Bronchial lymph node (tissue), 1 donor: Measurements from ENCODE around the gene IRF2BP2.

- PRO-cap = no peak
Measured at GRCh38 chr1:234517344-234517720, 38.4 kb upstream of the TARBP1 start.

- PRO-cap = bidirectional peak, plus-strand start at chr1:234532833, minus-strand start at chr1:234532608
Measured at GRCh38 chr1:234532384-234533051, 53.5 kb upstream of the TARBP1 start.

DNA sequence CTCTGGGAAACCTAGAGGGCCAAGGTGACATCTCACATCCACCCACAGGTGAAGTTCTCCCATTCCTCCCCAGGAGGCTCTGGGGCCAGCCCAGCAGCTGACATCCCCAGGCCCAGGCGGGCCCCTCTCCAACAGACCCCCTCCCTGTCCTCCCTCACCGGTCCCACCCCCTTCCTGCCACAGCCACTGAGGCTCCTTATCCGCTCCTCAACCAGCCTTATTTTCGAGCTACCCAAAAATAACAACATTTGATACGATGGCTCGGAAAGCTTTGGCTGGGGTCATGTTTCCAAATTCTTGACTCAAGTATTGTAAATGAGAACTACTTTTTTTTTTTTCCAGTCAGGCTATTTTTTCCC is 27.4 kb downstream of the IRF2BP2 start:
- PRO-cap = no peak

DNA sequence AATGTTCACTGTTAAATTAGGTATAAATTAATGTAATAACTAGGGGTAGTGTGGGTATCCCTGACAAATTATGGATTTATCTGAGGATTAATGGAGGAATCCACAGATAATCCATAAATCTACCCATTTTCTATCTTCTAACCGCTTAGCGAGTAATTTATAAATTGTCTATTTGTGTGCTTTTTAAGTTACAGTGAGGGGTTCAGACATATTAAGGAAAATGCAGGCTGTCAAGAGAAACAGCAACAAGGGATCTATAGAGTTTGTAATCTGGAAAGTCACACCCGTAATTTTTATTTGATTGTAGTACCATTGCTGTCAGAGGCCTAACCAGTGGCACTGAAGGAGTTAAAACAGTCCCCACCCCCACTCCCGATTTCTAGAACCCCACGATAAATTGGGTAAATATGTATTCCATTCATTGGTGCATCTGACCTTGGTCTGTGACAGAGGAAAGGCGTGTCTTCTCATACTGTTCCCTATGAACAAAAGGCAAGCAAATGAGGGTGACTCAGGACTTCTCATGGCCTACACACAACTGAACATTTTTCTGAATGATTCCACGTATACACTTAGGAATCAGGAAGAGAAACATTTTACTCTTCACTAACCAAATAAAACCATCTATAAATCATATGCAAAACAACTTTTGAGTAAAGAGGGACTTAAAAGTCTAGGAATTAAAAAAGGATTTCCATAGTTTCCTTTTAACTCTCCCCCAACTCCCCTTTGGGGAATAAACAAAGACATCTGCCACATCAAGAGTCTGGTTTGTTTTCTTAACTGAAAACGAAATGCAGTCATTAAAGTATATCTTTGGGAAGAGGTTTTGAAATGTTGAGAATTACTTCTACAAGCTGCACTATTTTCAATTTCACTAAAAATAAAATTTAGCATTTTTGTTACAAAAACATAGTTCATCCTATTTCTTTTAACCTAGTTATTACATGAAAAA is 7.3 kb downstream of the IRF2BP2 start:
- PRO-cap = bidirectional peak, plus-strand start at position 514 of the sequence, minus-strand start at position 445 of the sequence; bidirectional peak, plus-strand start at position 545 of the sequence, minus-strand start at position 544 of the sequence

DNA sequence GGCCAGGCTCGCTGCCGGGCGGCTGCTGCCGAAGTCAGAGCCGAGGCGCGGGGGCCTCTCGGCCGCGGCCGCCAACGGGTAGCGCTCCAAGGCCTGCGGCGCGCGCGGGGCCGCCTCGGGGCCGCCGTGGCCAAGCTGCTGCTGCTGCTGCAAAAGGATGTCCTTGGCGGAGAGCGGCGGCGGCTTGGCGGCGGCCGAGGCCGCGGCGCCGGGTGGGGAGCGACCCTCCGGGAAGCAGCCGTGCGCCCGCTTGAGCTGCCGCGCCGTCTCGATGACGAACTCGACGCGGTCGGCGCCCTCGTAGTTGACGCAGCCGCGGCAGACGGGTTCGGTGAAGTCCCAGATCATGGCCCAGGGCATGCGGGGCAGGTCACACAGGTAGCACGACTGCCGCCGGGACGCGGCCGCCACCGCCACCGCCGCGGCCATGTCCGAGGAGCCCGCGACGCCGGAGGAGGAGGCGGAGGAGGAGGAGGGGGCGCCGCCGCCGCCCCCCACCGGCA is 861 bp downstream of the IRF2BP2 start:
- PRO-cap = bidirectional peak, plus-strand start at position 321 of the sequence, minus-strand start at position 273 of the sequence; bidirectional peak, plus-strand start outside the sequence, minus-strand start at position 429 of the sequence

GRCh38 chr1:234609569-234610243 is at the start of gene IRF2BP2:
TSS of gene IRF2BP2 (minus strand) at chr1:234610178.
- PRO-cap = bidirectional peak, plus-strand start at chr1:234609613, minus-strand start at chr1:234609494; bidirectional peak, plus-strand start at chr1:234609987, minus-strand start at chr1:234609906; bidirectional peak, plus-strand start at chr1:234610282, minus-strand start at chr1:234610176

DNA sequence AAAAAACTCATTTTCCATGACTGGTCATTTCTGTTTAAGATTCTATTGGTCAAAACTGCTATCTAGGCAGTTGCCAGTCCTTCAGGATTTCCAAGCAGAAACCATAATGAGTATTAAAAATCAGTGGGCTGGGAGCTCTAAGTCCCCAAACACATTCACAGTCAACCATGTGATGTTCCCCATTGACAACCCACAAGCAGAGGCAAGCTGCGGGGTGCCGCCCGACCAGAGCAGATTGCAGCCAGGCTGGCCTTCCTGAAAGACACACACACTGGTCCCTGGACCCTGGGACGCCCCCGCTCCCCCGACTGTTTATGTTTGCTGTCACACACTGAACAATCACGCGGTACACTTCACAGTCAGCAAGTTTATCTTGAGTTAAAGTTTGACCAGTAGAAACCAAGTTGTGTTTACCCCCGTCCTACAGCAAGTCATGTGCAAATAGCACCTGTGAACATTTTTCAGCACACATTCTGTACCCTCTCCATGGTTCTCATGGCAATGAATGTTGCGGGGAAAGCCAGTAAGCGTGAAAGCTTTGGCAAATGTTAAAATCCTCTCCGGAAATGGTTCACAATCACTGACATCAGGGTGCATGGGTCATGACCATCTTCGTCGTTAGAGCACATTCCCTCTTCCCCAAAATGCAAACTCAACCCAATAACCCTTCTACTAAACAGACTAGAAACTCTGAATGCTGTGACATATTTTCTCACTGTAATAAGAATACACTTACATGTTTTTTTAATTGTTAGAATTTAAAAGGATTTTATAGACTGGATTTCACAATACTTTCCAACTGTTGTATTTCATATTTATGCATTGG is 33.2 kb upstream of the IRF2BP2 start:
- PRO-cap = no peak

DNA sequence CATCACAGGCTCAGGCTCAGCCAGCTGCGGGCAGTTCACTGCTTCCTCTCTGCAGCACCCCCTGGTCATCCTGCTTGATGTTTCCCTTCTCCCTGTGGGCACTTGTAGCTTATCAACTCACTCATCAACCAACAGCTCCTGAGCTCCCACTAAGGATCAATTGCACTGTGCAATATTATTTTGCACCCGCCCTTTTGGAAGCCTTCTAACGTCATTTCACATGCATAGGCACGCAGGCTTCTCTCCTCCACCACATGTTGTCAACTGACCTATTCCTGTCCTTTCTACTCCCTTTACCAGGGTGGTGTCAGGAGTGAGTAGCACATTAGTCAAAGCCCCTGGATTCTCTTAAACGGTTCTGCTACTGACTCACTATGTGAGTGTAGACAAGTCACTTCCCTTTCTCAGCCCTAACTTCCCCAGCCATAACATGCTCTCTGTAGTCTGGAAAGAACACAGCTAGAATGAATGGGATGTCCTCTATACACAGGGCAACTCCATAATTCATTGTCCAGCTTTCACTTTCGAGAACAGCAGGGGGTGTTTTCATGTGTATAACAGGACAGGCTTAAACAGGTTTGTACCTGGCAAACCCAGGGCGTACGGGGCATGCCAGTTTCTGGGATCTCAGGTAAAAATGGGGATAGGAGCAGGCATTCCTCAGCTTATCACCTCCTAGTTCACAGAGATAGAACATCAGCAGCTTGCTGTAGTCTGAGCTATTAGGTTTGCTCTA is 47.2 kb upstream of the IRF2BP2 start:
- PRO-cap = no peak

DNA sequence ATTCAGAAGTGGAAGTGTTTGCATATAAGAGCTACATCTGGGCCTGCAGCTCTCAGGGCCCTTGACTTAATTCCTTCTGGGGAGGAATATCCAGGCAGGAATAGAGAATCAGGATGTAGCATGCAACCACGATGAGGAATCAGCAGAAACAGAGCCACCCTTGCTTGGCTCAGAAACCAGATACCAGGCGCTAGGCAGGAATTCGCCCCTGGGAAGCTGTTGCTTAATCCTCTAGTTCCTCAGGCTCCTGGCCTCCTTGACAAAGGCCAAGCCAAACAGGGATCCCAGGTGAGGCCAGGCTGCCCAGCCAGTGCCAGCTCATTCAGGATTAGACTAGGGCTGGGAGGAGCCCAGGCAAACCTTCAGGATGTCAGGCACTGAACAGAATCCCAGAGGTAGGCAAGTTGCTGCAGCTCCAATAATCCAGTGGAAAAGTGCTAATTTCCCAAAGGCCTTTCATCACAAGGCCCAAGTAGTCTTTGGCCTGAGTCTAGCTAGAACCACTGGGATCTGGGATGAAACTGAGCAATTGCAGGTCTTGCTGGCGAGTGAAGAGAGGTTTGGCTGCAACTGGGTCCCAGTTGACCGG is 48.2 kb upstream of the IRF2BP2 start:
- PRO-cap = no peak

DNA sequence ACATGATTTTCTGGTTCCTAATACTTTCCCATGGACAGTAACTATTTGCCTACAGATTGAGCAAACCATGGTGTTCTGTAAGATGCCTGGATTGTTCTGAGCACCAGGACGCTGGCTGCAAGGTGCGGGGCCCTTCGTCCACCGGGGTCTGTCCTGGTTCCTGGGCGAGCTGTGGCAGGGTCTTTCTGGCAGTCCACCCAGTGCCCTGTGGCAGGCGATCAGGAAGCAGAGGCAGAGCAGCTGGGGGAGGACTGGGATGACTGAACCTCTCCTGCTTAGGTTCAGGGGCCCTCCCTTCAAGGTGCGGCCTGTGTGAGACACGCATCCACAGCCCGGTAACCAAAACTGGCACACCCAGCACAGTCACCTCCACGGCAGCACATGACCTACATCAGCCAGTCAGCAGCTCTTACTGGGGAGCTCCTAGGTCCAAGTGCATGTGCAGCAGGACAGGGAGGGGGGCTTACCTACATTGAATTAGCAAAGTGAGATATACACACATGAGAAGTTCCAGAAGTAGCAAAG is 51.2 kb upstream of the IRF2BP2 start:
- PRO-cap = no peak

DNA sequence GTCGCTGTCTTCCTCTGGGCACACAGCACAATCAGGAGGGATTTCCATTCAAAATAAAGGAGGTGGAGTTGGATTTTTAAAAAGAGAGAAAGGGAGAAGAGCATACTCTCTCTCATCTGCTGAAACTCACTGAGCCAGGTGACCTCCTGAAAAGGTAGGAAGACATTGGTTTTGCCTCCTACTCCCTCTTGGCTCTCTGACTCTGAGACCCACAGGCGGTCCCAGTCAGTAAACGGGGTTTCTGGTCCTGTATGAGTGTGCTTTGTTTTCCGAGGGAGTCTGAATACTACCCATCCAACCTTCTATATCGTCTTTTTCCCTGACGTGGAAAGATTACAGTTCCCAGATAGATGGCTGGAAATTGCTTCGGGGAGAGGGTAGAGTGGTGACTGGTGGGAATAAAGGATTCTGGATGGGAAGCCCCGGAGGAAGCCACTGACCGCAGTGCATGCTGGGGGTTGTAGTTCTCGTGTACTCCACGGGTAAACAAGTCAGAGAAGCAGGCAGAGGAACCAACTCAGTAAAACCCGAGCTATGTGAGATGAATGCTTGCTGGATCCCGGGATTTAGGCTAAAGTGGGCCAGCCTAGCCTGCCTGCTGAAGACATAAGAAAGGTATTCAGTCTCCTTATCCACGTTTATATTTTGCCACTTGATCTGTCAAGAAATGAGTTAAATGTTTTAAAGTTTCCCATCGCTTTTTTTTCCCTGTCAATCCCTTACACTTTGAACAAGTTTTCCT is 66.1 kb upstream of the IRF2BP2 start:
- PRO-cap = bidirectional peak, plus-strand start at position 494 of the sequence, minus-strand start at position 402 of the sequence

GRCh38 chr1:234768635-234769054 is 158.7 kb upstream of the IRF2BP2 start:
- PRO-cap = no peak

DNA sequence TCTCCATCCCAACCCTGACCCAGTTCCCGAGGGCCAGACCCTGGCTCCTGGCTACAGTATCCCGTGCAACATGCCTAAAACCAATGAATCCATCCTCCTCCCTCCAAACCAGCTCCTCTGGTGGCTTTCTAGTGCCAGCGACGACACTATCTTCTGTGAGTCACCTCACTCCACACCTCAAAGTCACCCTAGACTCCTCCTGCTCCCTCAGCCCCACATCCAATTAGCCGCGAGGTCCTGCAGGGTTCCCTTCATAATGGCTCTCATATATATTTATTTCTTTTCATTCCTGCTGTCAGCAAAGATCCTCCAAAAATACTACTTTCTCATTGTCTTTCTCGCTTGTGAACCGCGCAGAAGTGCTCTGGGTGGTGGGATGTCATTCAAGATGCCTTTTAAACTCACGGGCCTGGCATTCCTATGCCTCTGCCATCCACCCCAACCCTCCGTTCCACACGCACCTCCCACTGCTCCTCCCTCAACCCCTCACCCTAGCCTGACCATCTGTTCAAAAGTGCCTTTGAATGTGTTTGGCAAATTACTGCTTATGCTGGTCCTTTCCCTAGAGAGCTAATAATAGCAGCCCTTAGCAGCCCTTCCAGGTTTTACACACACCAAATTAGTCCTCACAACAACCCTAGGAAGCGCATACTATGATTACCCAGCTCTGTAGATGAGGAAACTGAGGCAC is 259.0 kb downstream of the TOMM20 start:
- PRO-cap = no peak

GRCh38 chr1:234980413-234980699 is 148.3 kb downstream of the TOMM20 start:
- PRO-cap = no peak

DNA sequence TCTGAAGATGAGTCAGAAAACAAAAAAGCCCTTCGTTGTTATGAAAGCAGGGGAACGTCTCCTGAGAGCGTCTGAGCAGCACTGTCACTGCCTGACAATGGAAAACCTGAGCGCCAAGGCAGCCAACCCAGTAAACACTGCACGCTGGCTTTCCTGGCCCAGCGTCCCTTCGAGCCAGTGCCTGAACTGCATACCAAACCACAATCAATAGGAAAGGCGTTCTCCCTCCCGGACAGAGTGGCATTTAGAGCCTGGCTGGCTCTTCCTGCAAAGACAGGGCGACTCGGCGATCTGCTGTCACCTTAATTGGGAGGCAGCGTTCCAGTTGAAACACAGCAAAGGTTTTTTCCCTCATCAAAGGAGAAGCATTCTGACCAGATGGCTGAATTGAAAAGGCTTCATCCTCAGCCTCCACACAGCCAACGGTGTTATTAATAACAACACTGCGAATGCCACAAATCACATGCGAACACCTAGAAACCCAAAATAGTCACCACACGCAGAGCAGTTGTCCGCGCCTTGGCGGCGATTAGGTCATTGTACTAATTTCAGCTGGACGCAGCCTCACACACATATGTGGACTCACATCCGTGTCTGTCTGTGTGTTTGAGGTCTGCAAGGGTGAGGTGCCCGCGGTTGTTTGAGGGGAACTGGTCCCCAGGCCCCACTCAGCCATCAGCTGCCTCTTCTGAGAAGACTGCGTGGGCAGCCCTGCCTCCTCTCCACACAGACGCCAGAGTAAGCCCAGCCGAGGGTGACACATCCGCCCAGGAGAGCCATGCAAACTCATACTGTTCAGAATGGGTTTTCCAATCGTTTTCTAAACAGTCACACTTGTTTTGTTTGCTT is 53.7 kb downstream of the TOMM20 start:
- PRO-cap = bidirectional peak, plus-strand start outside the sequence, minus-strand start at position 735 of the sequence

GRCh38 chr1:235075905-235076083 is 52.8 kb downstream of the TOMM20 start:
- PRO-cap = no peak

DNA sequence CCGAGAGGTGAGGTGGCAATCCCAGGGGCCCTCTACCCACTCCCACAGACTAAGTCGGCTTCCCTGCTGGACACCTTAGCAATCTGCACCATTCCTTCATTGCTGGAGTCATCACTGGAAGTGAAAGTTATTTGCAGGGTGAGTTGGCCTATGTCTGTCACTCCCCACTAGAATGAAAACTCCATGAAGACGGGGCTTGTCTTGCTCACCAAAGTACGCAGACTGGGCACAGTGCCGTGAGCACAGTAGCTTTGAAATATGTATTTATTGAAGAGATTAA is 52.6 kb downstream of the TOMM20 start:
- PRO-cap = no peak

DNA sequence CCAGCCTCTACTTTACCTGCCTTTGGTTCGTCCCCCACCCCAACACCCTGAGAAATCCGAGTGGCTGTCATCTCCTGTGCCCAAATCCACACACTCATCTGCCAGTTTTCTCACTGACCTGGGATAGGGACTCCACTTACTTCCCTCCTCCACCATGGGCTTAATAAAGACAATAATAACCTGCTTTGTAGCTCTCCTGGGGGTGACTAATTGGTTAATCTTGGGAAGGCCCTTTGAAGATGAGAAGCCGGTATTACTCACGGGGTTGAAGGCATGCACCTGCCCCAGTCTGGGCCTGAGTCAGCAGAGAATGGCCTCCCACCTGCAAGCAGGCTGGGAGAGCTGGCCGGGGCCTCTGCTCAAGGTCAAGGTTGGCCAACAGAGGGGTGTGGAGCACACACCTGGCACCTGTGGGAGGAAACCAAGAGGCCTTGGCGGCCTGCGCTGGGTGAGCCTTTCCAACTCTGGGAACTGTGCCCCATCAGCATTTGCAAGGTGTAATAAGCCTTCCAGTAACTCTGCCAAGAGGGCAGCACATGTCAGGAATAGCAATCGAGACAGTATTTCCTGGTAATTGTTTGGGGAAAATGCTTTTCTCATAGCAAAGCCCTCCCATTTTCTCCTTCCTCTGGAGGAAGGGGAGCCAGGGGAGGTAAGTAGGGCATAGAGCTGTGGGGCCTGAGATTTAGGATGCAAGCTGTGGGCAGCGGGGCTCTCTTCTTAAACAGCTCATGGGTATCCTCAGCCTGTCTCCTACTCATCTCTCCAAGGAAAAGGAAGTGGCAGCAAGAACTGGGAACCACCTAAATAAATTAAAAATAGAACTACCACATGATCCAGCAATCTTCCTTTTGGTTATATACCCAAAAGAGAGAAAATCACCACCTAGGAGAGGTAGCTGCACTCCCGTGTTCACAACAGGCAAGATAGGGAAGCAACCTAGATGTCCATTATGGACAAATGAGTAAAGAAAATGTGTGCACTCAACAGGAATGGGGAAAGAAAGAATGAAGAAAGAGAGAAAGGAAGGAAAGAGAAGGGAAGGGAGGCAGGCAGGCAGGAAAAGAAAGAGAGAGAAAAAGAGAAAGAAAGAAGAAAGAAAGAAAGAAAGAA is 48.9 kb downstream of the TOMM20 start:
- PRO-cap = no peak

- PRO-cap = no peak
Measured at GRCh38 chr1:235126884-235127652, 1.6 kb downstream of the TOMM20 start.

GRCh38 chr1:235141121-235141682 is 12.6 kb upstream of the TOMM20 start:
- PRO-cap = no peak